Measurements from ENCODE around the gene TRIO.

- PRO-cap: bidirectional peak, plus-strand start at chr5:10634413, minus-strand start at chr5:10634213
Observed at GRCh38 chr5:10634141-10634680, 70.3 kb downstream of the ANKRD33B start.

- PRO-cap: no peak
Observed at GRCh38 chr5:11801070-11801535, 103.1 kb downstream of the CTNND2 start.

- PRO-cap: no peak
Observed at GRCh38 chr5:12625818-12626210, 721.6 kb upstream of the CTNND2 start.

- PRO-cap: no peak
Observed at GRCh38 chr5:12667651-12668110, 763.4 kb upstream of the CTNND2 start.

DNA sequence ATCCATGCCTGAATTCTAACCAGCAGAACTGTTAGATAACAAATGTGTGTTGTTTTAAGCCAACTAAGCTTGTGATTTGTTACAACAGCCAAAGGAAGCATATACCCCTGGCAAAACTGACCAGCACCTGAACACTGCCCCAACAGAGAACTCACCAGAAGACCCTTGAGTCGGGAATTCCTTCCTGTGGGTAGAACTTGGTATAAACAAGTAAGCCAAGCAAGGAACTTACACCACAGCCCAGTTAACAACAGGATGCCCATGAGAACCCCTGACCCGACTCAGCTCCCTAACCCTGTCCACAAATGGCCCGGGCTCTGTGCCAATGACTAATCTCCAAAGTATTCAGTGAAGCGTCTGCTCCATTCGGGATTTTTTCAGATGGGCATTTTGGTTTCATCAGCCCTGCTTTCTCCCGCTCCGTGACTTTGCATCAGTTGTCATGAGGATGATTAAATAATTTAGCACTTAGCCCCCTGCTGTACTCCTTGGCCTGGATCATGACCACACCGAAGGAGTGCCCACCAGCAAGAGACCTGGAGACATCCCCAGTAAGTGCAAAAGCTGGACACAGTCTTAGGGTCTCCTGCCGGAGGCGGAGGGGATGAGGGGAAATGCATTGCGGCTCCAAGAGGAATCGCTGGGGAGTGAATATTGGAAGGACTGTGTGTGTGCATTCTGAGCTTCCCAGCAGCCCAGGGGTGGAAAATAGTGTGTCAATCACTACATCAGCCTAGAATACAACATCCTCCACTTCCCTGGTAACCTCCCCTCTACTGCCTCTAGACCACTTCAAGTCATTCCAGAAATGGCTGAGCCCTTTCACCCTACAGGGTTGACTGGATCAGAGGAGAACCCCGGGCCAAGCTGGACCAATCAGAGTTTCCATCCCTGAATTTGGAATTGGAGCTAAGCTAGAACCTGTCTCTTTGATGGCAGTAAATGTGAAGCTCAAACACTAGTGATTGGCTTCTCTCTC, 41.4 kb upstream of the DNAH5 start:
- PRO-cap: no peak

GRCh38 chr5:14142870-14143663, at the start of gene TRIO:
Gene TRIO (plus strand): TSS chr5:14143342.
- PRO-cap: bidirectional peak, plus-strand start at chr5:14143342, minus-strand start at chr5:14143138

DNA sequence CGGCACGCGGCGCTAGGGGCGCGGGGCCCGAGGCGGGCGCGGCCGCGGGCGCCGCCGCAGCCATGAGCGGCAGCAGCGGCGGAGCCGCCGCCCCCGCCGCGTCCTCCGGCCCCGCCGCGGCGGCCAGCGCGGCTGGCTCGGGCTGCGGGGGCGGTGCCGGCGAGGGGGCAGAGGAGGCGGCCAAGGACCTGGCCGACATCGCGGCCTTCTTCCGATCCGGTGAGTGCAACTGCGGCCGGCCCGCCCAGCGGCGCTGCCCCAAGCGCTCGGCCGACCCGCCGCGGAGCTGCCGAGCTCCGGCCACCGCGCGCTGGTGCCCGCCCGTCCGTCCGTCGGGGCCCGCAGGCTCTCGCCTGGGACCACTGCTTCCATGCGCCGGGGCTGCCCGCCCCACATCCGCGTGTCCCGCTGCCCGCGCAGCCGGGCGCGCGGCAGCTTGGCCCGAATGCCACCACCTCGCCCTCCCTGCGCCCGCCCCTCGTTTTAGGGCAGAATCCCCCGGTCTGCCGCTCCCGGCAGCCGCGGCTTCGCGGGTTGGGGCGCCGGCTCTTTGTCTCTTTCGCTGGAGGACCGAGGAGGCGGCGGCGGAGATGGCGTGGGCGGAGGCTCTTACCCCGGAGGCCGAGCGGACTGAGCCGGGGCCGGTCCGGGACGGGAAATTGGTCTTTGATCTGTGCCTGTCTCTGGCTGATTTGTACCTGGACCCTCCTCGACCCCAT, 681 bp downstream of the TRIO start:
- PRO-cap: no peak

DNA sequence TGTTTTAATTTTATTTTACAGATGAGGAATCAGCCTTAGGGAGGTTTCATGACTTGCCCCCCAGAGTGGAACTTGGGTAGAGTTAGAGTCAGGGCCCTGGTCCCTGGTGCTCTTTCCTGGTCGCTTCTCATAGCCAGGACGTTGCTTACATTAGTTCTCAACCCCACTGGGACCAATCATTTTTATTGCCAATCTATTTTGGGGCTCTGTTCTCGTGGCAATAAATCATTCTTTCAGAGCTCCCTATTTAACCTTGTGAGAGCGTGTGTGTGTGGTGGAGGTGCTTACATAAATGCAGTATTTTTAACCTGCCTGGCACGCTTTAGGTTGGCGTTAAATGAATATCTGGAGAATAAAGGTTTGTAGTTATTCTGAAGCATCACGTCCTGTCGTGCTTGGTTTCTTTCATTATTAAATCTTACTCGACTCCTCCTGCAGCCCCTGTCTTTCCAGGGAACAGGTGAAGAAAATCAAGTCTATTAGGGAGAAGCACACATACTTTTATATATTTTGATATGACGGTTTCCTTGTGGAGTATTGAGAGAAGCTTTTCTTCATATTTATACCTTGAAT, 4.1 kb downstream of the TRIO start:
- PRO-cap: no peak

- PRO-cap: no peak
Observed at GRCh38 chr5:14163854-14164577, 20.9 kb downstream of the TRIO start.

DNA sequence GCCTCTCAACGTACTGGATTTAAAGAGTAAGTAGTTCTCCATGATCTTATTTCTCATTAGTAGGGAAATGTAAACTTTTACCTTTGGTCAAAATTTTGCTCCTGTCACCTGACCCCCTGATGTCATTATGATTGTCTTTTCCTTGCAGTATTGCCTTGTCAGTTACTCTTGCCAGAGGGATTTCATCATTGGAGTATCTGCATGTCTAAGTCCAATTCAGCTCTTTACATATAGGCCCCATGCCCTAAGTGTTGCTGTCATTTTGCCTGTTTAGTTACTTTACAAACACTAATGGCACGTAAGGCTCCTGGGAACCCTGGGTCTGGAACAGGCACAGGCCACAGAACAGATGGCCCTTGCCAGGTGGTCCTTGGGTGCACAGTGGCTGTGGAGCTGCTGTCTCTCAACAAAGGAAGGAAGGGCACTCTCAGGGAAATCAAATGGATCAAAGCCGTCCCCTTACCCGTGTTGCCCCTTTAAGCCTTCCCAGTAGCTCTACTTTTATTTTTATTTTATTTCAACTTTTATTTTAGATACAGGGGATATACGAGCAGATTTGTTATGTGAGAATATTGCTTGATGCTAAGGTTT, 21.6 kb downstream of the TRIO start:
- PRO-cap: no peak

GRCh38 chr5:14187407-14188495, 44.6 kb downstream of the TRIO start:
- PRO-cap: no peak

GRCh38 chr5:14193973-14194656, 51.0 kb downstream of the TRIO start:
- PRO-cap: no peak

- PRO-cap: no peak
Observed at GRCh38 chr5:14221289-14221785, 78.2 kb downstream of the TRIO start.

DNA sequence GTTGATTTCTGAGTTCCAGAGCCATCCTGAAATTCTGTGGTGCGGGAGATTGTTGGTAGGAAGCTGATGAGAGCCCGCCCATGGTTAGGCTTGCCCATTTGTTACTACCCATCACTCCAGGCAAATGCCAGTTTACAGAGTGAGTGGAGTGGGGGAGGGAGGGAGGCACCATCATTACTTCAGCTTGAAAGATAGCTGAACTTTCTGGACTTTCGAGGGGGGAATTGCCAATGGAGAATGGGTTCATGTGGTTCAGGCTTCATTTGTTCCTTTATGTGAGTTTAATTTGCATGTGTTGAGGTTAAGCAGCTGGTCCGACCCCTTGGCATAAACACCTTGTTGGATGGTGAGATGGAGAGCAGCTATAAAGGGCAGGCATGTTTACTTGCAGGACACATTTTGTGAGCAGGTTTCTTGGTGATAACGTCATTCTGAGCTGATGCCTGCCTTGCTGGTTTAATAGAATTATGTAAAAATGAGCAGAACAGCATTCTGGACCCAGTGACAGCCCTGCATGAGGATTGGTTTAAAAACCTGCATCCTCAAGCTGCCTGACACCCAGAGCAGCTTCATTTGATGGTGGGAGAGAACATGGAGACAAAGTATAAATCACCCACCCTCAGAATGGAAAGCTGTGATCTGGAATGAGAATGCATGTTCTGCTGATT, 106.2 kb downstream of the TRIO start:
- PRO-cap: no peak

- PRO-cap: no peak
Observed at GRCh38 chr5:14258559-14259309, 115.6 kb downstream of the TRIO start.

DNA sequence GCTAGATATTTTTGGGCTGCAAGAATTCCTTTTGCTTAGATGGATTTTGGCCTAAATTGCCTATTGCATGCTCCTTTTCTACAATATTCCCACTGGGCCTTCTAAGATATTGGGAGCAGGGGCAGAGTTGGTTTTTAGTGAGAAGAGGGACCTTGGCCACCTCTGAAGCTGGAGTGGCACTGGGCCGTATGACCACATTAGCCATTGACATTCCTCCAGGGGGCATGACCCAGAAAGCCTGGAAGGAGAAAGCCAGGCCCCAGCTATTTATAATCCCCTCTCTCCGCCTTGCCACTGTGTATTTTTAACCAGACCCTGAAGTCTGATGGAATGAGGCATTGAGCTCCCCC, 126.9 kb downstream of the TRIO start:
- PRO-cap: no peak

DNA sequence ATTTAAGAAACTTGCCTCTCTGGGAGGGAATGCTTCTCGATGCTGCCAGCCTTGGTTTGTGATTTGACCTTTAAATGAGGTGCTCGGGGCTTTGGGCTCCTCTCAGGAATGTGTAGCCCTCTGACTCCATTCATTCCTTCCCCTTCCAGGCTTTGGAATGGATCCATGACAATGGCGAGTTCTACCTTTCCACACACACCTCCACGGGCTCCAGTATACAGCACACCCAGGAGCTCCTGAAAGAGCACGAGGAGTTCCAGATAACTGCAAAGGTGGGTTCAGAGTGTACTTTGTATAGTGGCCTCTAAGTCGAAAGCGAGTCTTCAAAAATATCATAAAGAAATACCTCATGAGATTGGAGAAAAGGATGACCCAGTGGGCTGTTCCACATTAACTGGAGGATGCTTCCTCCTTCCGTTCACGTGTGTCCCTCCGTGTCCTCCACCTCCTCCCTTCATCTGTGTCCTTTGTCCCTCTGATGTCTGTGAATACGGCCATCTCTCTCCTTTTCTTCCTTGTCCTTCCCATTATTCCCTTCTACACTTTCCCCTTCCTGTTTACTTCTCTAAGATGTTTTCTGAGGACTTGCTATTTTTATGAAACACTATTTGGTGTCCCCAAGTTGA, 200.5 kb upstream of the OTULINL start:
- PRO-cap: no peak

DNA sequence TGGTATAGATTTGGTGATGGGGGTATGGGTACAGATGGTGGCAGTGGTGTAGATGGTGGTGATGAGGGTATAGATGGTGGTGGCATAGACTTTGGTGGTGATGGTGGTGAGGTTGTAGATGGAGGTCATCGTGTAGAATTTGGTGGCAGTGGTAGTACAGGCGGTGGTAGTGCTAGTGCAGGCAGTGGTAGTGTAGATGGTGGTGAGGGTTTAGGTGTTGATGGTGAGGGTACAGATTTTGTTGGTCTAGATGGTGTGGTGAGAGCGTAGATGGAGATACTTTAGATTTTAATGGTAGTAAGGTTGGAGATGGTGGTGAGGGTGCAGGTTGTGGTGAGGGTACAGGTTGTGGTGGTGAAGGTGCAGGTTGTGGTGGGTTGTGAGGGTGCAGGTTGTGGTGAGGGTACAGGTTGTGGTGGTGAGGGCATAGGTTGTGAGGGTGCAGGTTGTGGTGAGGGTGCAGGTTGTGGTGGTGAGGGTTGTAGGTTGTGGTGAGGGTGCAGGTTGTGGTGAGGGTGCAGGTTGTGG, 178.8 kb upstream of the OTULINL start:
- PRO-cap: no peak

GRCh38 chr5:14440120-14440496, 141.5 kb upstream of the OTULINL start:
- PRO-cap: no peak

GRCh38 chr5:14445553-14446535, 135.7 kb upstream of the OTULINL start:
- PRO-cap: no peak

Measured in paraaortic lymph node (tissue), 1 donor.